Mesenteric fat pad (tissue), 1 donor: Measurements from ENCODE around the gene SPG7.

- PRO-cap: no peak
Measured at GRCh38 chr16:89054212-89054581, 39.5 kb upstream of the ACSF3 start.

- PRO-cap: no peak
Measured at GRCh38 chr16:89154157-89154740, 17.3 kb upstream of the CDH15 start.

- PRO-cap: no peak
Measured at GRCh38 chr16:89246736-89247558, 29.4 kb downstream of the ZNF778 start.

GRCh38 chr16:89277630-89278260 lies 60.2 kb downstream of the ZNF778 start:
- PRO-cap: no peak

DNA sequence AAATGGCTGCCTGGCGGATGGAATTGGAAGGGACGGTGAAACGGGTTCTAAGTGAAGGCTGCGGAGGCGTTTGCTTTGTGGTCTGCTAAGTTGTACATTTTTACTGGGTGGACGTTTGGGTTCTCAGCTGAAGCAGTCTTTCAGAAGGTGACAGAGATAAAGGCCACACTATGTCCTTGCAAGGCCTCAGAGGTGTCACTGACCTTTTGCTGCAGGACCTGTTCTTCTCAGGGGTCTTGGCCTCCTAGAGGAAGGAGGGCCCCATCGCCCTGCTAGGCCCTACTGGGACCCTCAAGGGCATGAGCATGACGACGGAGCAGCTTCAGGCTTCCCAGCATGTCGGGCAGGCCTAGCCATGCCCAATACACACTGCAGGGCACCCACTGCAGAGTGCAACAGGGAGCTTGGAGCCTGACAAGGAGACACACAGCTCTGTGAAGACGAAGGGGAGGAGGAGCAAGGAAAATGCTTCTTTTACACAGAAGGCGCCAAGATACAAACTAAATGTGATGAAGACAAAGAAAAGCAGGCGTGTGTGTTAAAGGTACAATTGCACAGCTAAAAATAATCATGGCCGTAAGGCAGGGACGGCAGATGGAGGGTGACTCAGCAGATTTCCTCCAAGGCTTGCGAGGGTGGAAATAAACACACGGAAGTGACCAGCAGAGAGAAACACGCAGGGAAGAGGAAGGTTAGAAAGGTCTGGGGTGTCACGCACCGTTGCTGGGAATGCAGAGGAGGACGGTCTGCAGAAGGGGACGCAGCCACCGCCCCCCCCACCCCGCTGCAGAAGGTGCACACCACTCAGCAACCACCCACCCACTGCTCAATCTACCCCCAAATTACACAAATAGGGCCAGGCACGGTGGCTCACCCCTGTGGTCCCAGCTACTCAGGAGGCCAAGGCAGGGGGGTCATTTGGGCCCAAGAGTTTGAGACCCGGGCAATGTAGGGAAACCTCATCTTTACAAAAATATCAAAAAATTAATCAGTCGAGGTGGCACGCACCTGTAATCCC lies 108.4 kb downstream of the ZNF778 start:
- PRO-cap: no peak

DNA sequence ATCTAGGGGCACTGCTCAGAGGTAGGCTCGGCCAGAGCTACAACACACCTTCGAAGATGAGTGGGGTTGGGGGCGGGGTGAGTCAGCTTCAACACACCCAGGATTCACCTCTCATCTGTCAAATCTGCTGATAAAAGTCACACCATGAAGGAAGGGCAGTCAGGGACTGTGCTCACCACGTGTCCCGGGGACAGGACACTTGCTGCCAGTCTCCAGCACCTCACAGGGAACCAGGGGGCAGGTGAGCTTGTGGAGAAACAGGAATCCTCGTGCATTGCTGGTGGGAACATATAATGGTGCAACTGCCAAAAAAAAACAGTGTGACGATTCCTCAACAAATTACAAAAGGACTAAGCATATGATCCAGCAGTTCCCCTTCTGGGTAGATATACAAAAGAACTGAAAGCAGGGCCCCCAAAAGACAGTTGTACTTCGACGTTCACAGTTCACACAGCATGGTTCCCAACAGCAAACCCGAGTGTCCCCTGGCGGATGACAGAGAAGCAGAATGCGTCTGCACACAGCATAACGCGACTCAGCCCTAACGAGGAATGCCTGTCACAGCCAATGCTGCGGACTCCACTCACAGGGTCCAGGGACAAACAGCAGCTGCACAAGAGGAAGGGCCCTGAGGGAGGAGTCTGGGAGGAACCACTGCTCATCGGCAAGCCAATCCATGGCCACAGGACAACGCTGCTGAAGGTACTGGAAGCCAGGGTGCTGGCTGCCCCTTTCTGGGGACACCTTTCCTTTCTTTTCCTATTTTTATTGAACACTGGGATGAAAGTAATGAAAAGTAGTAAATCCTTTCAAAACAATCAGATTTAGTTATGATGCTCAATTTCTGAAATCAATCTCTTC lies 133.0 kb downstream of the ANKRD11 start:
- PRO-cap: no peak

- PRO-cap: no peak
Measured at GRCh38 chr16:89360777-89361688, 129.3 kb downstream of the ANKRD11 start.

- PRO-cap: no peak
Measured at GRCh38 chr16:89394821-89395719, 95.3 kb downstream of the ANKRD11 start.

GRCh38 chr16:89507610-89508607 lies at the start of gene SPG7:
SPG7 (plus strand) TSS chr16:89508403.
- PRO-cap: bidirectional peak, plus-strand start at chr16:89508410, minus-strand start at chr16:89508320

- PRO-cap: no peak
Measured at GRCh38 chr16:89523483-89524385, 15.5 kb downstream of the SPG7 start.

GRCh38 chr16:89533901-89534538 lies 25.8 kb downstream of the SPG7 start:
- PRO-cap: no peak

- PRO-cap: no peak
Measured at GRCh38 chr16:89540747-89541217, 19.7 kb upstream of the RPL13 start.

GRCh38 chr16:89560881-89561514 lies 516 bp downstream of the RPL13 start:
- PRO-cap: no peak

- PRO-cap: no peak
Measured at GRCh38 chr16:89561865-89562650, 1.6 kb downstream of the RPL13 start.

GRCh38 chr16:89565583-89566370 lies 5.3 kb downstream of the RPL13 start:
- PRO-cap: no peak

DNA sequence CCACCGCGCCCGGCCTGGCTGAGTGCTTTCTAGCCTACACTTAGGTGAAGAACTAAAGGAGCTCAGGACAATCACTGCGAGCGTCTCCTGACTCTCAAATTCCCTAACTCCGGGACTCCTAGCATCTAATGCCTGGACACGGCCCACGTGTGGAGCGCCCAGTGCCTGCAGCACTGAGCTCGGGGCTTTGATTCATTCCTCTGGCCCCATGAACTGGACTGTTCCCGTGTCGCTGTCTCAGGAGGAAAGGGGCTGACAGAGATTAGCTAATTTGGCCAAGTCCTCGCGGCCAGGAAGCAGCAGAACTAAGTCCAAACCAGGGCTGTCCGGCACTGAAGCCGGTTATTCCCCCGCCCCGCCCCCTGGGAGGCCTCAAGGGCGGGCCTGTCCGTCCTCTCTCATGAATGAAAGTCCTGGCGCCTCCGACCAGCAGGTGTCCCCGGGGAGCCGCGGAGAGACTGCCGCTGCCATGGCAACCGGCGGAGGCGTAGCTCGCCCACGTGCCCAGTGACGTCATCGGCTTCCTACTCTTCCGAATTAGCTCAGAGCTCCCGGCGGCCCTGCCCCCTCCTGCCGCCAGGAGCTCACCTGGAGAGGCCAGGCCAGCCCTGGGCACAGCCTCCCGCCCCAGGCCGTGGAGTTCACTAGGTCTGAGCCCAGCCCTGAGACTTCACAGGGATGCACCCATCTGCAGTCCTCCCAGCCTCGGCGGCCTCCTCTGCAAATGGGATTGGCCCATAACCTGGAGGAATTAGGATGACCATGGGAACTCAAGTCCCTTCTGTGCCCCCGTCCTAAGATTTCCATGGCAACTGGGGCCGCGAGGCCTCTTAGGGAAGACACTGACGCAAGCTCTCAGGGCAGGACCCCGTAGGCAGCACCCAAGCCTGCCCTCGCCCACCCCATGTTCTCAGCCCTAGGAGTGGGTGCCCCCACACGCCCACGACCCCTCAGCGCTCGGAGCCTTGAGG lies 1.4 kb downstream of the SPATA2L start:
- PRO-cap: no peak

GRCh38 chr16:89733467-89734181 lies 12.3 kb downstream of the ZNF276 start:
- PRO-cap: no peak

DNA sequence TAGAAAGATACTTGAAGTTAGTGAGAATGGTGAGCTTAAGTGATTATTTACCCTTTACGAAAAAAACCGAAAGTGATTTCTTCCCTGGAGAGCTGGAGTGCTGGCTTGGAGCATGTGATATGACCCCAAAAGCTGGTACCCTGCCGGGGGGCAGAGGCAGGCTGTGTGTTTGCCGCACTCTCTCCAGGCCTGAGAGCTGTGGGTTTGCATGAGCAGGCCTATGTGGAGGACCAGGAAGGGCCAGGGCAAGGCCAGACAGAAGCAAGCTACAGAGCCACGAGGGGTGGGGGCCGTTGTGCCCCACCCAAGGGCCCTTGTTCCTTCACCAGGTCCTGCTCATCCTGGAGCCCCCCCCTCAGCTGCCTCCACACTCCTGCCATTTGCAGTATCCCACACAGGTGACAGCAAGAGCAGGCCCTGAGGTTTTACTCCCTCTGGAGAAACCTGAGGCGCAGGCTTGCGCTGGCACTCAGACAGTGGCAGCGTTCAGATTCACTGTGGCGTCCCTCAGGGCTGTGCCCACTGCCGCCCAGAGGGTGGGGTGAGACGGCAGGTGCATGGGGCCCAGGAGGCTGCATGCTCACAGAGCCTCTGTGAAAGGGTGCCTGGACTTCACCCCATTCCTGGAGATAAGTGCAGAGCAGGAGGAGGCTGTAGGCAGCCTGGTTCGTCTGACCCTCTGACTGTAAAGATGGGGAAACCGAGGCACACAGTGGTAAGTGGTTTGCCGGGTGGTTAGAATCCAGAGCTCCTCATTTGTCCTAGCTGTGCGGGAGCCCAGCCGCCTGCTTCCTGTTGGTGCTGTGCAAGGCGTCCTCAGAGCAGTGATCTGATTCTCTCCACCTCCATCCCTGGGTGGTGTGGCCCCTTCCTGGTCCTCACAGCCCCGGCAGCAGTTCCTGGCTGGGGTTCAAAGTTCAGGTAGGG lies 1.4 kb downstream of the SPIRE2 start:
- PRO-cap: no peak

GRCh38 chr16:89847051-89847505 lies 18.8 kb downstream of the SPIRE2 start:
- PRO-cap: no peak

GRCh38 chr16:89921033-89921442 lies 2.1 kb upstream of the TUBB3 start:
- PRO-cap: no peak